NALM6 (cell line): ENCODE measurements around the gene PTPRE.

- PRO-cap, result no peak
Observed at GRCh38 chr10:125024508-125025165, 3.2 kb downstream of the CTBP2 start.

- PRO-cap, result no peak
Observed at GRCh38 chr10:125035167-125035745, 7.4 kb upstream of the CTBP2 start.

DNA sequence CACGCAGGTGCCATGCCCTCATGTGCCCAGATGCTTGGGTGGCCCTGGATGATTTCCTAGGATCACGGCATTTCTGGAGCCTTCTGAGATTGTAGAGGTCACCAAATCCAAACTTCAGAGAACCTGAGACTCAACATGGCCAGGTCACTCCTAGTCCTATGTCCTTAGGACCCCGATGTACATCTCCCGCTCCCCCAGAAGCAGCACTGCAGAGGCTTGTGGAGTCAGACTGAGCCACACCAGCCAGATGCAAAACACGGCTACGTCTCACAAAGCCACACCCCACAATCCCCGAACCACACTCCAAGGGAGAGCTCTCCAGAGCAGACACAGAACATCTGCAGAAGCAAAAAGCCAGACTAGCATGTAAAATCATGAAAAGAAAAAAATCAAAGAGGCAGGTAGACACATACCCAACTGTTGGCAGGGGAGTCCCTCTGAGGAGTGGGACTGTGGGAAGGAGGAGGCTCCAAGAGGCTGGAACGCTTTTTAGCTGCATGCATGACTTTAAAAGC, 27.5 kb upstream of the CTBP2 start:
- PRO-cap, result no peak

GRCh38 chr10:125064285-125064878, 36.5 kb upstream of the CTBP2 start:
- PRO-cap, result bidirectional peak, plus-strand start at chr10:125065077, minus-strand start at chr10:125064784

GRCh38 chr10:125075622-125076644, 48.1 kb upstream of the CTBP2 start:
- PRO-cap, result no peak

DNA sequence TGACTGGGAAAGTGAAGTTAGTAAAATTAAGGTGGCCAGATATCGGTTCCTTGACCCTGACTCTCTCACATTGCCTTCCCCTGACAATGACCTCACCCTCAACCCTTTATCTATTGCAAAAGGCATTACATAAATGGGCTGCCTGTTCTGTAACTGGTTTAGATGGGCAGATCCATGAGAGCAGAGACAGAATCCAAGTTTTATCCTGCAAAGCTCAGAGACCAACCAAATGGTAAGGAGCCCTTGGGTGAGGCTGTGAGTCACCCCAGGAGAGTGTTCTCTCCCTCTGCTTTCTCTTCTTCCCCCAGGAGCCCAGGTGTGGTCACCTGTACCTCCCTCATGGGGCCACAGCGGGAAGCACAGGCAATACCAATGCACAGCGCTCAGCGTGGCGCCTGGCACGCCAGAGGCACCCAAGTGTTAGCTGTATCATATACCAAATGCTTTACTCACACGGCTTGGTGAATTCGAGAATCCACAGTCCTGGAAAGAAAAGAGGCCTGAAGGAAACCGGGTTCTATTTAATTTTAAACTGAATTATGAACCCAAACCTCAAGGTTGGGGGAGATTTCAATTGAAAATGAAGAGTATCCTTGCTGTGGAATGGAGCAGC, 93.1 kb upstream of the CTBP2 start:
- PRO-cap, result no peak

DNA sequence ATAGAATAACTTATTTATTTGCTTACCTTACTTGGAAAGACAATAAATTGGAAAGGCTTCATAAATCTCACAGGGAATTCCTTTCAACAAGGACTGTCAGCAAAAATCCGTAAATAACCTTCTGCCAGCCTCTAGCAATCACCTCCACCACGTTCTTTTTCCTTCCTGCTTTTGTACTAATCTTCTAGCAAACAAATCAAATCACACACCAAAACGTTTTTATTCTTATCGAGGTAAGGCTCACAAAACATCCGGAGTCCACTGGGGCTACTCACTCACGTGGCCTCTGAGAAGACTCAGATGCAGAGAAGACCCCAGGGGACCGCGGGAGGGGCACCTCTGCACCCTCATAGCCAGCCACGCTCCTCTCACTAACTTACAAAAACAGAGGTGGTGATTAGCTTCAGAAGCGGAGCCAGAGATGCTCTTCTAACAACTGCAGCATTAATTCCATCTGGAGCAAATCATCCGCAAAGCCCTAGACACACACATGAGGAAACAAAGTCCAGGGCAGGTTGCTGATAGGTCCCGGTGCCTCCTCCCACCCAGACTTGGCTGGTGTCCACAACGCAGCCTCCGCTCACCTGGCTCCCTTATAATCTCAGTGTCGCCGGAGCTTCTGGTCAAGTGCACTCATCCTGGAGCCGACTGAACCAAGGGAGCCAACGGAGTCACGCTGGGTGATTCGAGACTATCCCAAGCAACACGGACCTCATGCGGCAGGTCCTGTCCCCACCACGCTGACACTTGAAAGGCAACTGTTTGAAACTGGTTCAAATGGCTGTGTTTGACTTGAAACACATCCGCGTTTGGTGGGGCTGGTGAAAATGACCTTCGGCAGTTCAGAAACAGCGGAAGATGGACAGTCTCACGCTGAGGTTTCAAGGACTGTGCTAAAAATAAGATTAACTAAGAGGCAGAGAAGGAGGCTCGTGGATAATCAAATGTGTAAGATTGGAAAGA, 110.0 kb upstream of the CTBP2 start:
- PRO-cap, result no peak

DNA sequence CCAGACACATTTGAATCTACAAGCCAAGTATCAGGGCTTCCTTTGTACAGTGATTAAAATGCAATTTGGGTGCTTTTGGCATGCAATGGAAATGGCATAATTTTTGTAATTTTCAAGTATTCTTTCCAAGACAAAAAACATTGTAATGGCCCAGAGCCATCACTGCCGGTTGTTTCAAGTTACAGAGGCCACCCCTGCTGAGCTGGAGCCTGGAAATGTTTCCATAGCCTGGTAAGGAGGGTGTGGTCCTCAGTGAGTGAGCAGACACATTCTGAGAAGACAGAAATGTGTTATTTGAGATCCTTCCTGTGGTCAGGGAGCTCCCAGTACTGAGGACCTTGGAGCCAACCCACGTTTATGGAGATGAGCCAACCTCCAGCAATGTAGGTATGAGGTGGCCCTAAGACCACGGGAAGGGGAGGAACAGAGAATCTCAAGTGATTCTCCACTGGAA, 20.9 kb downstream of the TEX36 start:
- PRO-cap, result no peak

DNA sequence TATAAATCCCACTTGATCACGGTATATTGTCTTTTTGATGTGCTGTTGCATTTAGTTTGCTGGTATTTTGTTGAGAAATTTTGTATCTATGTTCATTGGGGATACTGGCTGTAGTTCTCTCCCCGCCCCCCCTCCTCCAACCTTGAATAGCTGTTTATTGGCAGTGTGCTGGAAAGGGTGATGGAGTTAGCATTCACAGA, 16.5 kb downstream of the TEX36 start:
- PRO-cap, result no peak

GRCh38 chr10:125883231-125883574, 2.1 kb upstream of the DHX32 start:
- PRO-cap, result no peak

GRCh38 chr10:126126163-126126418, 229.7 kb downstream of the FANK1 start:
- PRO-cap, result no peak

DNA sequence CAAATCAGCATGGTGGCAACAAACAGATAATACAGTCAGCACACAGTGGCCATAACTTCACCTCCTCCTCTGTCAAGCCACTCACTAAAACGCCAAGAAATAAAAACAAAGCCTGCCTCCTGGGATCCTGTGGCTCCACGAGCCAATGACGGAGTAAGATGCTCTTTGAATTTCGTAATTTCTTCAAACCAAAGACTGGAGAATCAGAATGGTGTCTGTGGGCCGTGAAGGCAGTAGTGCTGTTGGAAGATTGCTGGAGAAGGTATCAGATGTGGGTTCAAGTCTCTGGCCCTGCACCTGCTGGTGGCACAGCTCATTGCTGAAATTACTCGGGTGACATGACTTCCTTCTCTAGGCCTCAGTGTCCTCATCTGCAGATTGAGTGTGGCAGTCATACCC, 140.5 kb downstream of the ADAM12 start:
- PRO-cap, result no peak

- PRO-cap, result no peak
Observed at GRCh38 chr10:126459227-126459755, 71.0 kb upstream of the ADAM12 start.

- PRO-cap, result no peak
Observed at GRCh38 chr10:126866951-126867359, 38.3 kb upstream of the DOCK1 start.

DNA sequence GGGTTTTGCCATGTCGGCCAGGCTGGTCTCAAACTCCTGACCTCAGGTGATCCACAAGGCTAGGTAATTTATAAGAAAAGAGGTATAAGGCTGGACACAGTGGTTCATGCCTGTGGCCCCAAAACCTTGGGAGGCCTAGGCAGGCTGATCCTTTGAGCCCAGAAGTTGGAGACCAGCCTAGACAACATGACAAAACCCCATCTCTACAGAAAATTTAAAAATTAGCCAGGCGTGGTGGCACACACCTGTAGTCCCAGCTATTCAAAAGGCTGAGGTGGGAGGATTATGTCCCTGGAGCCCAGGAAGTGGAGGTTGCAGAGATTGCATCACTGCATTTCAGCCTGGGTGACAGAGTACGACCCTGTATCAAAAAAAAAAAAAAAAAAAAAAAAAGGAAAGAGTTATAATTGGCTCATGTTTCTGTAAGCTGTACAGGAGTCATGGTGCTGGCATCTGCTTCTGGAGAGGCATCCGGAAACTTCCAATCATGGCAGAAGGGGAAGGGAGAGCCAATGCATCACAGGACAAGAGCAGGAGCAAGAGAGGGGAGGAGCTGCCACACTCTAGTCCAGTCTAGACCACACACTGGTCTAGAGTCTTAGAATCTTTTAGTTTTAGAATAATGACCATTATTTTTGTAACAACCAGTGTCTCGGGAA, 16.7 kb downstream of the DOCK1 start:
- PRO-cap, result no peak

- PRO-cap, result no peak
Observed at GRCh38 chr10:127013101-127014057, 108.2 kb downstream of the DOCK1 start.

GRCh38 chr10:127441227-127441769, 107.8 kb upstream of the NPS start:
- PRO-cap, result no peak

- PRO-cap, result no peak
Observed at GRCh38 chr10:127888898-127889054, 4.0 kb downstream of the CLRN3 start.

- PRO-cap, result no peak
Observed at GRCh38 chr10:127906353-127907452, at the start of gene PTPRE. TSS of gene PTPRE (plus strand) at chr10:127907103.

GRCh38 chr10:127922935-127923444, 16.1 kb downstream of the PTPRE start:
- PRO-cap, result no peak